H7 (cell line): ENCODE measurements around a stretch of chr2.

DNA sequence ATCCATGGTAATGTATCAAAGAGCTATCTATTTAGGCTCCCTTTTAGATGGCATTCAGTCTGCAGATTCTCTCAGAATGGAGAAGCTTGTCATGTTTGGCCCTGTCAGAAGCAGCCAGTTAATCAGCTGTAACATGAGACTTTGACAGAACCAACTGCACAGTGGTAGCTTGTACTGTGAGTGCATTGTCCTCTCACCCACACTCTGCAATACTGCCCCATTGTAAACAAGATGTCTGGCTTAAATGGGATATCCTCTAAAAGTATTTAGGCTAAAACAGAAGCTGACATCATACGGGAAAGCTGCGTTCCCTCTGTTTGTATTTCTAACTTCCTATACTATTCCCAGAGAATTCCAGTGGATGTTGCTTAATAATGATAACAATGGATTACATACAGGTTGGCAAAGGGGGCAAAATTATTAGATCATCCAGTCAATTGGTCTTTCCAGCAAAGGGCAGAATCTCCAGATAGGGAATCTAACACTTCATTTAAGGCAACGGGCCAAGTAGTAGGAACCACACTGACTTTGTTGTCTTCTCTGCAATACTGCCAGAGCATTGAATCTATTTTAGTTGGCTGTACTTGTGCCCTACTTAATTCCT is 15.4 kb upstream of the STAT4 start:
- RAMPAGE, long total RNA = no peak

DNA sequence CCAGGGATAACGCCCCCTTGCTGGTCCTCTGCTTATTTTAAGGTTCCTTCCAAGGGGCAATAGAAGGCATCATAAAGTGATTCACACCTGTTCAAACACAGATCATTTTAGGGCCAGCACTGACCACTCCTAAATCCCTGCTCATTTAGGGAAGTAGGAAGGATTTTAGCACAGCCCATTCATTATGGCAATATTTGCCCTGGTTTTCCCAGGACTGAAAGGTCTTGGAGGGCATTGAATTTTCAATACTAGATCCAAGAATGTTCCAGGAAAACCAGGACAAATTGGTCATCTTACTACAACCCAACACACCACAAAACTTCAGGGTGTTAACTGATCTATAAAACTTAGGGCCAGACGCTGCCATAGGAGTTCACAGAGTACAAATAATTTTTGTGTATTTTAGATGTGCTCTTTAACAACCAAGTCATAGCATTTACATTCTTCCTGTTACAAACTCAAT is 26.4 kb upstream of the STAT4 start:
- RAMPAGE, long total RNA = no peak

DNA sequence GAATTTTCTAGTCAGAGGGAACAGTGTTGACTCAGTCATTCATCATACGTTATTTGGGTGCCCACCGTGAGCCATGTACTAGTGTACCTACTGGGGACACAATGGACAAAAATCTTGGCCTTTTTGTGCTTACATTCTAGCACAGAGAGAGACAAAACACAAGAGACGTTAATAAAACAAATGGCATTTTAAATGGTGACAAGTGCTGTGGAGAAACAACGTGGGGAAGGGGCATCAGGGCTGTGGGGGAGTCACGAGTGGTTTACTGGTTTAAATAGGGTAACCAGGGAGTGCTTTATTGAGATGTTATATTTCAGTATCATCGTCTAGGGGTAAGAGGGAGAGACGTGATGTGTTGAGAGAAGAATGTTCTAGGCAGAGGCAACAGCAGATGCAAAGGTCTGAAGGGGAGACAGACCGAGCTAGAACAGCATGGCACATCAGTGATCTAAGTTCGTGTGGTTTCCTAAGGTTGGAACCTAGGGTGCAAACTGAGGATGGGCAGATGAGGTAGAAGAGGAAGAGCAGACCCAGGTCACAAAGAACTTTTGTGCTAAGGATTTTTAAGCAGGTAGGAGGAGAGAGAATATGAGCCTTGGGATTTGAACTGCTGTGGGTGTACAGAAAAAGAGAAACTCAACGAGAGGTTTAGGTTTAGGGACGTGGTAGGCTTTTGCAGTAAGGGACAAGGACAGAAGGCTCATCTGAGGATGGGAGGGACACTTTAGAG is 60.9 kb downstream of the MYO1B start:
- RAMPAGE, long total RNA = no peak

DNA sequence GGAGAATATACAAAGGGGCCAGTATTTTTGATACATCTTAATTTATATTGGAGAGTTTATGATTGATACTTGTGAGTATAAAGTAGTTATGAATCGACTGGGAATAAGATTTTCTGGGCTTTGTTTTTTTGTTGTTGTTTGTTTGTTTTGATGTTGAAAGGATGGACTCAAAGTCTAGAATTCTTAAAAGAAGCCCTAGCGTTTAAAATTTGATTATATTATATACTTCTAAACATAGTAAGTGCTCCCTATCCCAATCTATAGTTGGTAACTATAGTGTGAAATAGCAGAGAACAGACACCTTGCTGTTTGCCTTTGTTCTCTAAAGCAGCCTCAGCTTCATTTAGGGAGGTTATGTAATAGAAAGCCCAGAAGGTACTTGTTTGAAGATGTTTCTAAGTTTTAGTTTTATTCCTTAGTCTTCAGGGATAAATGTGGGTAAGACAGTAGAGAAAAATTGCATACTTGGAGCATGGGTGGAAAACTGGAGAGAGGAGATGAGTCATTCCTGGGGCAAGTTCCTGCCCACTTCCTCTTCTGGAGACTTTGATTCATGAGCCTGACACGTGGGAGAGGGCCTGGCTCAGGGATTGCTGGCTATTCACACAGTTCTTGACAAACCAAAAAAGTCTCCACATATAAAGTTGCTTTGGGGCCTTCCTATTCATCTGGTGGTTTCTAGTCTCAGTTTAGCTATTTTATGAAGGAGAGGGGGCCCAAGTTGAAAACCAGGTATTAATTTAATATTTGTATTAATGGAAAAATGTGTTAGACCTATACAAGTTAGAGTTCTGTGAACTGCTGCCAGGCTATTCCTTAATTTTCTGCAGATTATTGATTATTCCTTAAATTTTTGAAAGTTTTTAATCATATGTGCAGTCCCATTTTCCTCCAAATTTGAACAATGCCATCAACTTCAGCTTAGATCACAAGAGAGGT is 132.0 kb downstream of the MYO1B start:
- RAMPAGE, long total RNA = no peak

- RAMPAGE, long total RNA = no peak
Measured at GRCh38 chr2:191677992-191678070, 105 bp upstream of the NABP1 start.

- RAMPAGE, long total RNA = no peak
Measured at GRCh38 chr2:191687680-191688381, 9.9 kb downstream of the NABP1 start.

DNA sequence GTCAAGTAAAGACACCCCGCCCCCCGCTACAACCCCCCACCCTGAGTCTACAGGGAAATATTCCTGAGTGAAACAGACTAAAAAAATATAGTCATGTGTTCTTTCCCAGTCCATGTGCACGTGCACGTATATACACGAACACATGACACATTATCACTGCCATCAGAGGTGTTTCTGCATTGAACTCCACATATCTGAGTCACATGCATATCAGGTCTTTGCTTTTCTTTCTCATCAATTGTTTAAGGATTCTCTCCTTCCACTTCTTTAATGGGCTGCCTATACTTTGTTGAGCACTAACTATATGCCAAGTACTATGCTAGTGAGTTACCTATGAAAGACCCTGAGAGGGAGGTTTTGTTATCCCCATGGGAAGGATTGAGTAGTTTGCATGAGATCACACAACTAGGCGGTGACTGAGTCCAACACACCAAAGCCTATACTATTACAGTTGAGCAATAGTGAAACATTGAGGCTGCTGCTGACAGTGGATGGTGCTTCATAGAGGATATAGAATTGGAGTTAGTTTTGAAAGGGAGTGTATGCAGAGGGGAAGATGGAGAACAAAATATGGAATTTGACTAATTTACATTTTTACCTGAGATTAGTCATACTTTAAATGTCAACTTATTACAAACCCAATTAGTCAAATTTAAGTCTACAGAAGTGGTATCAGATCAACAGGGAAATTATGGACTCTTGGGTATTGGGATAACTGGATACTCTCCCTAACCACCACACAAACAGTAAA is 15.8 kb downstream of the NABP1 start:
- RAMPAGE, long total RNA = no peak

DNA sequence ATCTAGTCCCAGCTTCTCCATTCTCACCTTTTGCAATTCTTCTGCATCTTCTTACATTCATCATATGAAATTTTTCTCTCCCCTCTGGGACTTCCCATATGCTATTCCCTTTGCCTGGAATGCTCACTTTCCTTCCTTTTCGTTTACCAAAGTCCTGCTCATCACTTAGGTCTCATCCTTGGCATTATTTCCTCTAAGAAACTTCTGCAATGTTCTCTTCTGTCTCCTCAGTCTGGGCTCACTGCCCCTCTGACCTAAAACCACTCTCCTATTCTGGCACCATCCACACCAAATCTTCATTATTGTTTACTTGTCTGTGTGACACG is 118.7 kb upstream of the CAVIN2 start:
- RAMPAGE, long total RNA = no peak

- RAMPAGE, long total RNA = no peak
Measured at GRCh38 chr2:195613764-195614458, 43.1 kb upstream of the SLC39A10 start.

DNA sequence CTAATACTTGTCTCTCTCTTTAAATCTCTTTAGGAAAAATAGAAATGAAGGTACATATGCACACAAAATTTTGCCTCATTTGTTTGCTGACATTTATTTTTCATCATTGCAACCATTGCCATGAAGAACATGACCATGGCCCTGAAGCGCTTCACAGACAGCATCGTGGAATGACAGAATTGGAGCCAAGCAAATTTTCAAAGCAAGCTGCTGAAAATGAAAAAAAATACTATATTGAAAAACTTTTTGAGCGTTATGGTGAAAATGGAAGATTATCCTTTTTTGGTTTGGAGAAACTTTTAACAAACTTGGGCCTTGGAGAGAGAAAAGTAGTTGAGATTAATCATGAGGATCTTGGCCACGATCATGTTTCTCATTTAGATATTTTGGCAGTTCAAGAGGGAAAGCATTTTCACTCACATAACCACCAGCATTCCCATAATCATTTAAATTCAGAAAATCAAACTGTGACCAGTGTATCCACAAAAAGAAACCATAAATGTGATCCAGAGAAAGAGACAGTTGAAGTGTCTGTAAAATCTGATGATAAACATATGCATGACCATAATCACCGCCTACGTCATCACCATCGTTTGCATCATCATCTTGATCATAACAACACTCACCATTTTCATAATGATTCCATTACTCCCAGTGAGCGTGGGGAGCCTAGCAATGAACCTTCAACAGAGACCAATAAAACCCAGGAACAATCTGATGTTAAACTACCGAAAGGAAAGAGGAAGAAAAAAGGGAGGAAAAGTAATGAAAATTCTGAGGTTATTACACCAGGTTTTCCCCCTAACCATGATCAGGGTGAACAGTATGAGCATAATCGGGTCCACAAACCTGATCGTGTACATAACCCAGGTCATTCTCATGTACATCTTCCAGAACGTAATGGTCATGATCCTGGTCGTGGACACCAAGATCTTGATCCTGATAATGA is 23.2 kb downstream of the SLC39A10 start:
- RAMPAGE, long total RNA = no peak

DNA sequence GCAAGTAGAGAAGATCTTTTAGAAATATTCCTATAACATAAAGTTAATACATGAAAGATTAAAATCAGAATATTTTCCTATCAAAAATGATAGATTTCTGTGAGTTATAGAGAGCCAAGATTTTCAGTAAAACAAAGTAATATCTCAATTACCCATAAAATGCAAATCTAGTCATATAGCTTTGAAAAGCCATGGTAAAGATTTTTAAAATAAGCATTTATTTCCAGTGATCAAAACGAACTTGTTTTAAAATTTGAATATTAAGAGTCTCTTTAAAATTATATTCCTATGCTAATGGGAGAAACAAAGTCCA is 20.9 kb downstream of the STK17B start:
- RAMPAGE, long total RNA = no peak

DNA sequence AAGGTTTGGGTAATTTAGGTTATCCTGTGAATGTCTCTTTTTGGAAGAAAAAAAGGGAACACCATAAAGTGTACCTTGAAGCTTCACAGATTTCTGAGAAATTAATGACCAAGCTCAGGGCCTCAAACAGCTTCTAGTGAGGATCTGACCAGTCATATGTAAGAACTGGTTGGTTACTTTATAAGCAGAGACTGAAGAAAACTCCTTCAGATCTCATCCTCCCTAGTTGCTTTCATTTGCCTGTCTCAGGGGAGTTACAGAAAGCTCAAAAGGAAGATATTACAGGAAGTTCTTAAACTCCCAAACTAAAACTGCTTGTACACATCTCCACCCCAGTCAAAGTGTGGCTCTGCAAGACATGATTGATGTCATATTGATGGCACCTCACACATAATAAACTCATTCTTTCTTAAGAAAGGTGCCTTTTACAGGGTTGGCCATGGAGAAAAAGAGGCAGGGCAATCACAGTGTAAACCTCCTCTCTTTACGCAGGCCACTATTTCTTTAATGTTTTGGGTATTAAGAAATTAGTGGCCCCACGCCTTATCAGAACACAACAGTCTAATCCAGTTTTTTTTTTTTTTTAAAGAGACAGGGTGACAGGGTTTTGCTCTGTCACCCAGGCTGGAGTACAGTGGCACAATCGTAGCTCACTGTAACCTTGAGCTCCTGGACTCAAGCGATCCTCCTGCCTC is 62.5 kb upstream of the STK17B start:
- RAMPAGE, long total RNA = no peak

DNA sequence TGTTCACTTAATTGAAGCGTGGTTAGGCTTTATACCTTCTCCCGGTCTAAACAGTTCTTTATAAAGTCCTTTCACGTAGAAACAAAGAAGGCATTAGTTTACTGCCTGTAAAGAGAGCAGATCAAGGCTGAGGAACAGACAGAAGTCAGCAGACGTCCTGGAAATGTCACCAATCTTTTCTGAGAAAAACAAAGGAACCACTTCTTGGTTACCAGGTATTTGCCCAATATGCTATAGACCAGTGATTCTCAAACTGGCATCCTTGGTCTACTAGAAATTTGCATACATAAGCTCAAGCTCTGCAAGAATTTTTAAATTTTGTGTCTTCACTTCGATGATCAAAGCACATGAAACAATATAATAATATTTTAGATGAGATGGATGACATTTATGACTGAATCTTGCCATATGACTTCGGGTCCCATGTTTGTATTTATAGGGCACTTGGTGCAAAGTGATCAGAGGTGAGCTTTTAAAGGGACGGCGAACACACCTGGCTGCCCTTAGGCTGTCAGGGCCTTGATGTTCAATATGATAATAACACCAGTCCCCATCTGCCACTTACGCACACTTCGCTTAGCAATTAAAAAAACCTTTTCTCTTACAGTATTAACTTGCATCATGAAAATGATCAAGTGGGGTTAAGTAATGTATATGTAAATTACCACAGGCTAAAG is 89.3 kb upstream of the STK17B start:
- RAMPAGE, long total RNA = no peak

- RAMPAGE, long total RNA = no peak
Measured at GRCh38 chr2:196319034-196319815, 147.8 kb upstream of the STK17B start.

- RAMPAGE, long total RNA = no peak
Measured at GRCh38 chr2:196983284-196983720, 56.8 kb upstream of the PGAP1 start.

DNA sequence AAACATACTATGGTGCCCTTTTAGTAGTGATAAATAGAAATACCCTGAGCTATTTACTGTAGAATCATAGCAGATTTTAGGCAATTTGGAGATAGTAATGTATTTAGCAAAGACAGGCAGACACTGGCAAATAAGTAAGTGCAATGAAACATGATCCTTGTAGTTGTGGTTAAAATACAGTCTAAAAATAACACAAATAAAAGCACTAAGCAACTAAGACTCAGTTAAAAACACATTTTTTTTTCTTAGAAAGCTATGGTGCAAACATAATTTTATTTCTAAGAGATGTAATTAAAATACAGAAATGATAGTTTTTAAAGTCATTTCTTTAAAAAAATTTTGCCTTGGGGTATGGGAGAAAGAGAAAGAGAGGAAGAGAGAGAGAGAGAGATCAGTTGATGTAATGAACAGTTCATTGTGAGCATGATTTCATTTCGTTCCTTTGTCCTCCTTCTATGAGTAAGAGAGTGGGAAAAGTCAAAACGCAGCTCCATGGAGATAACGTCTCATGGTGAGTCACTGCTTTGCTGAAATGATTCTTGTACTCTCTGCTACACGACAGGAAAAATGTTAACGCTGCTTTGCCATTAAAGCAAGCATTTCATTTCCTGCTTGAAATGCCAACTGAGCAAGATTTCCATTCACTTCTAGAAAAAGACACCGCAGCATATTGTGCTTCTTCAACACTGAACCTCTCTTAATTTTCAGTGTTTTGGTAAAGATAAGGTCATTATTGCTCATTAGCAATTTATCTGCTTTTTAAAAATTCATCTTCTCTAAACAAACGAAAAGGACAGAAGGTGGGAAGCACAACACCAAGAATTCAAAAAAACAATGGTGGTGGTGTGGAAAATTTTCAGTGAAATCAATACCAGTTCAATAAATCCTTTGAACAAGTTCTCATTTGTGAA is 61.4 kb upstream of the PGAP1 start:
- RAMPAGE, long total RNA = no peak

DNA sequence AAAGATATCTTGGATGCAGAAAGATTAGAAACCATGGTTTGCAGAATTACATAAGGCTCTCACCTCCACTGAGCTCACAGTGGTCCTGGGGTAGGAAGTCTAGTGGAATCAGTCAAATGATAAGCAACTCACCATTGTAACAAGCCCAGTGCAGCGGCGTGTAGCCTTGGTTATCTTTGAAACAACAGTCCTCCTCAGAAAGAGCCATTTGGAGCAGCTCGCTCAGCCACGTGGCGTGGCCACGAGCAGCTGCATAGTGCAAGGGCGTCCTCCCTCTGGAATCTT is 79.0 kb upstream of the PGAP1 start:
- RAMPAGE, long total RNA = no peak

- RAMPAGE, long total RNA = no peak
Measured at GRCh38 chr2:197011879-197012251, 85.4 kb upstream of the PGAP1 start.

GRCh38 chr2:197079975-197080174 is 153.4 kb upstream of the PGAP1 start:
- RAMPAGE, long total RNA = no peak

DNA sequence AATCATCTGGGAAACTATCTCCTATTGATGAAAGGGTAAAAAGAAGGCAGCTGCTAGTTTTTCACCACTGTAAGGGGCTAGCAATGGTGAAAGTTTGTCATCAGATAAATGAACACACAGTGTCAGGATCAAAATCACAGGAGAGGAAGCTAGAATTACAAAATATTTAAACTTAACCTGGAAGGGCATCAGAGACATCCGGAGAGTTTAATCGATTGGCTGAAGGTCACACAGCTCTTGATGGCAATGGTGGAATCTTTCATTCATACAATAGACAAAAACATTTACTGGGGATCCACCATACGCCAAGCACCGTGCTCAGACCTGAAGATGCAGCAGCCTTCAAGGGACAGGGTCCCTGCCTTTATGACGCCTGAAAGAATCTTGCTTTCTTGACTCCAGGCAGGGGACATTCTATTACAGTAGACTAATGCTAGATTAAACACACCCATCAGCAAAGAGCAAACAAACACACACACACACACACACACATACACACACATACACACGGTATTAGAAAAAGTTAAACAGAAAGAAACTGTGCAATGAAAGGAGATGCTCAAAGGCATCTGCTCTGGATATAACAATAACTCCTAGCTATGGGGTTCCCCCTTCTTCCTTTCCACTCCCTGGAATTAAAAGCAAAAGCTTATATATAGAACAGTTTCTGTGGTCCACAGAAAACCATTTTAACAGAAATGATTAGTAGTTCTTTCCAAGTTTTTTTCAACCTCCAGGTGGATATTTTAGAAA is 151.9 kb downstream of the ANKRD44 start:
- RAMPAGE, long total RNA = no peak